Hair follicular keratinocyte (primary cell): ENCODE measurements around a stretch of chr5.

DNA sequence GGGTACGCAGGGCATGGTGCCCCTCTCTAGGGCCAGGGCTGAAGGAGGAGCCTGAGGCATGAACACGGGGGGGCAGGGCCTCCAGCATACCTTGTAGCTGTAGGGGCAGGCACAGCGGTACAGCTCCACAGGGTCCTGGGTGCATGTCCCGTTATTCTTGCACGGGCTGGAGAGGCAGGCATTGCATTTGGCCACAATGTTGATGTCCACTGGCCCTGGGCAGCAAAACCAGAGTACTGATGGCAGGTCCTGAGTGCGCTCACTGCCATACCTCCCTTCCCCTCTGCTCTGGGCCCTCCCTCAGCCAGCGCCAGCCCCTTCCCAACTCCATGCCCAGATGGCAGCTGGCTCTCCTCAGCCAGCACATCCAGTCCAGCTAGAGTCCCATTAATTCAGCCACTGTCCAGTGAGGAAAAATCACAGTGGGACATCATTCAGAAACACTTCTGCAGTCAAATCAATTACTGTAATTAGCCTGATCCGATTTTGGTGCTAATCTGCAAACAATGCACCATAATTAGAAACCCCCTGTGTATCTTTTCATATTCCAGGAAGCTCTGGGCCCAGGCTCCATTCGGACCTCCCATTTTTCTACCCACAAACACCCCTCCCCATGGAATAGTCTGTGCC, 128.8 kb upstream of the PANK3 start:
- RAMPAGE, long total RNA = no peak

DNA sequence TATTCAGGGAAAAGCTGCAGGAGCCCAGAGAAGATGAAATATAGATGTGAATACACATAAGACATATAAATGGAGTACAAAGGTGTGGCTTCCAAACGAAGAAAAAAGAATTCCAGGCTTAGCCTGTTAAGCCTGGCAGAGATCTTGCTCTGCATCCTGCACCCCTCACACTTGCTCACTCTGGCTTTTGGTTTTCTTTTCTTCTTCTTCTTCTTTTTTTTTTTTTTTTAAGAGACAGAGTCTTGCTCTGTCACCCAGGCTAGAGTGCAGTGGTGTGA, 218.8 kb upstream of the PANK3 start:
- RAMPAGE, long total RNA = no peak

- RAMPAGE, long total RNA = no peak
Measured at GRCh38 chr5:168806148-168806834, 227.1 kb upstream of the PANK3 start.

GRCh38 chr5:169117533-169117950, 183.4 kb downstream of the SLIT3 start:
- RAMPAGE, long total RNA = no peak

GRCh38 chr5:170245140-170245512, 12.3 kb downstream of the C5orf58 start:
- RAMPAGE, long total RNA = no peak

DNA sequence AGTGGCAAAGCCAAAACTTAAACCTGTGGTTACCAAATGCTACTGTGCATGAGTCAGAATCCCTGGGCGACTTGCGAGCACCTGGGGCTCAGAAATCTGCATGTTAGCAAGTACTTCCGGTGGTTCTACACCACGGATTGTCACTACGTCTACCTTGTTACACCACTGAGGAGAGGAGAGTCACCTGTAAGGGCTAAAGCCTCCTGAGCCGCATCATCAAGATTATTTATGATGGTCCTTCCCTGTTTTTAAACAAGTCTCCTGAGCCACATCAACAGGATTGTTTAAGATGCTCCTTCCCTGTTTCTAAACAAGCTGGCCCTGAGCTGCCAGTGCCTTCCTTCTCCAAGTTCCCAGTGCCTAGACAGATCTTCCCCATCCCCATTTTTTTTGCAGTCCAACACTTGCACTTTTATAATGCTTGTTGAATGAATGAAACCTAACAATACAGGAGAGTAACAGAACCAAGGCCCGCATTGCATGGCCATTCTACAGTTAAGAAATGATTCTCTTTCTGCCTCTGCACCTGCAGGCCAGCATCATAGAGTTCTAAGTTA, 21.5 kb downstream of the C5orf58 start:
- RAMPAGE, long total RNA = no peak

GRCh38 chr5:170300687-170301055, 3.1 kb upstream of the LCP2 start:
- RAMPAGE, long total RNA = no peak

DNA sequence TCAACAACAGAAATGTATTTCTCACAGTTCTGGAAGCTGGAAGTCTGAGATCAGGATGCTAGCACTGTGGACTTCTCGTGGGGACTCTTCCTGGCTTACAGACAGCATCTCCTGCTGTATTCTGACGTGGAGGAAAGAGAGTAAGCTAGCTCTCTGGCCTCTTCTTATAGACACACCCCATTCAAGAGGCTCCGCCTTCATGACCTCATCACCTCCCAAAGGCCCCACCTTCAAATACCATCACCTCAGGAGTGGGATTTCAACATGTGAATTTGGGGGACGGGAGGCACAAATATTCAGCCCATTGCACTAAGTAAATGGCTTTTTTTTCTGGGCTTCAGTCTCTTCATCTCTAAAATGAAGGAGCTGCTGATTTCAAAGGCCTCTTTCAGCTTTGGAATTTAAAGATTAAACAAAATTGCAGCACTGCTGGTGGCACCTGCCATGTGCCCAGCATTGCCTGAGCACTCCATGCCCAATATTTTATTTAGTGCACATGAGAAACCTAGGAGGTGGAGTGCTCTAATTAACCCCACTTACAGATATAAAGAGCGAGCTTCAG, 27.5 kb downstream of the KCNMB1 start:
- RAMPAGE, long total RNA = no peak

DNA sequence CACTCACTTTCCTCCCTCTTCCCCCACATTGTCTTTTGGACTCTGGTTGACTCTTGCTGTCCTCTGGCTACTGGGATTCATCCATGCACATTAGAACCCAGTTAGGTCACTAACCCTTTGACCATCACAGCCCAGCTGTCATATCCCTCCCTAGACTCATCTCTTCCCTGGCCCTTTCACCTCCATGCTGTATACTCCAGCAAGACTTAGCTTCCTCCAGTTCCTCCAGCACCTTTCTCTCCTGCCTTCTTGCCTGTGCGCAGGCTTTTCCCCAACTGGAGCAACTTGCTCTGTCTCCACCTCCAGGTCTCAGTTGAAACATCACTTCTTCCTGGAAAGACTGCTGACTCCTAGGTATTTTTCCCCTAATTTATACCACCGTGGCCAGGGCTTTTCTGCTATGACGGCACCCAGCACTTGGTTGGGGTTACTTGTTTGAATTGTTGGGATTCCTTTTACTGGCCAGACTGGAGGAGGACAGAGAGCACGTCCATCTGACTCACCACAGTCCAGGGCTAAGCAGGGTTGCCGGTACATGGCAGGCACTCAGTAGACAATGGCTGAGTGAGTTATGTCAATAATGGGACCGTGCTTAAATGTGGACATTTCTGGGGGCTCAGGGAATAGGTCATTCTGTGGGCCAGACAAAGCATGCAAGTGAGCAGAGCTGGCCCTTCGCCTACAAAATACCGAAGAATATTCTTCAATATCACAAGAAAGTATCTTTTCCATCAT, 67.5 kb downstream of the KCNIP1 start:
- RAMPAGE, long total RNA = no peak

- RAMPAGE, long total RNA = no peak
Measured at GRCh38 chr5:171392464-171393127, 4.9 kb downstream of the NPM1 start.

- RAMPAGE, long total RNA = no peak
Measured at GRCh38 chr5:171648327-171648606, 137.3 kb upstream of the SMIM23 start.

DNA sequence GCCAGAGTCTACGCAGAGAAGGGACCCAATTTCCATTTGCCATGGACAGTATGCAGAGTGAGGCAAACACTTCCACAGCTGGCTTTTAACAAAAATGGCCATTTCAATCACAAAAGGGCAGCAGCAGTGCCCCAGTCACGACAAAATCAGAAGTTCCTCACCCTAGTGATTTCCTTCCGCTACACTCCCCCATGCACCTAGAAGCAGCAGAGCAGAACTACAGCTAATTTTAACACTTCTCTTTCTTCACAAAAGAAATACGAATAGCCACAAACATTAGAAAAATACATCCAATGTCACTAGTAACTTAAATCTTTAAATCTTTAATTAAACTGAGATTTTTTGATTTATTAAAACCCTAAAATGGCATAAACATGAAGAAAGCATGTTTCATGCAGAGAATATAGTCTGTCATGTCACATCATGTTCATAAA, 27.8 kb downstream of the FBXW11 start:
- RAMPAGE, long total RNA = no peak

- RAMPAGE, long total RNA = no peak
Measured at GRCh38 chr5:172005330-172006140, 903 bp downstream of the FBXW11 start.

DNA sequence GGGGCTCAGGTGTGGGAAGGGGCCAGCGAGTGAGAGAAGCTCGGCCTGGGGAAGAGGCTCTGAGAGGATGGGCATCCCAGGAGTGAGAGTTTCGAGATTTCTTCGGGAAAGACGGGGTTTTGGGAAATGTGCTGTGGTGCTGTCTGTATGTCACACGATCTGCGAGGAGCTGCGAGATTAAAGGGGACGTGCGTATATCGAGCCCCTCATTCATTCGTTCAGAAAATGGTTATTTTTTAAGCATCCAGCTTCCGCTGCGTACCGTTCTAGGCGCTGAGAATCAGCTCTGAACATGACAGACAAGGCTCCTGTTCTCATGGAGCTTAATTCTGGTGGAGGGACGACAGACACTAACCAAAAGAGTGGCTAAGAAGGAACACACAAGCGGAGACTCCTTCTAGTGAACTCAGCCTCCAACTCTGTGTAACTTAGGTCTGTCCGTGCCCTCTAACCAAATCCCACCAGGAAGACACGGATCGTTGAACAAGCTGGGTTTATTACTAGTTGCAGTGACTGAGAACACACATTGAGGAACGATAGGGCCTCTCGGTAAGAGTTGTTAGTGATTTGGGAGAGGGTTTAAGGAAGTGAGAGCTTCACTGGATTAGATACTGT, 820 bp upstream of the FBXW11 start:
- RAMPAGE, long total RNA = no peak

- RAMPAGE, long total RNA = no peak
Measured at GRCh38 chr5:172059354-172059986, 53.0 kb upstream of the FBXW11 start.

DNA sequence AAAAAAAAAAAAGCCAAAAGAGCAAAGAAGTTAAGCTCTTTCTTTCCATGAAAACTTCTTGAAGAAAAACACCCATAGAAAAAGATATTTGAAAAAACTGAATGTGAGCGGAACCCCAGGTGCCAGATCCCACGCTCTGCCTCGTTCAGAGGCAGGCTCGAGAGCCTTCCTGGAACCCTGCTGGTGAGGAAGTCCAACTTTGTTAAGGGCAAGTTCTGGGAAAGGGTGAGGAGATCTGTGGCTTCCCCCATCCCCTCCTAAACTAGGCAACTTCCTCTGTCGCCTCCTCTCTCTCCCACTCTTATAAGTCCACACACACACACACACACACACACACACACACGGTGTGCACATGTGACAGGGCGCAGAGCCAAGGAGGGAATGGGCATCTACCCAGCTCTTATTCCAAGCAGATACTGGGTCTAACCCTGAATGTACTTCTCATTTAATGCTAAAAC, 72.2 kb upstream of the FBXW11 start:
- RAMPAGE, long total RNA = no peak

- RAMPAGE, long total RNA = no peak
Measured at GRCh38 chr5:172133313-172133799, 54.7 kb downstream of the STK10 start.

DNA sequence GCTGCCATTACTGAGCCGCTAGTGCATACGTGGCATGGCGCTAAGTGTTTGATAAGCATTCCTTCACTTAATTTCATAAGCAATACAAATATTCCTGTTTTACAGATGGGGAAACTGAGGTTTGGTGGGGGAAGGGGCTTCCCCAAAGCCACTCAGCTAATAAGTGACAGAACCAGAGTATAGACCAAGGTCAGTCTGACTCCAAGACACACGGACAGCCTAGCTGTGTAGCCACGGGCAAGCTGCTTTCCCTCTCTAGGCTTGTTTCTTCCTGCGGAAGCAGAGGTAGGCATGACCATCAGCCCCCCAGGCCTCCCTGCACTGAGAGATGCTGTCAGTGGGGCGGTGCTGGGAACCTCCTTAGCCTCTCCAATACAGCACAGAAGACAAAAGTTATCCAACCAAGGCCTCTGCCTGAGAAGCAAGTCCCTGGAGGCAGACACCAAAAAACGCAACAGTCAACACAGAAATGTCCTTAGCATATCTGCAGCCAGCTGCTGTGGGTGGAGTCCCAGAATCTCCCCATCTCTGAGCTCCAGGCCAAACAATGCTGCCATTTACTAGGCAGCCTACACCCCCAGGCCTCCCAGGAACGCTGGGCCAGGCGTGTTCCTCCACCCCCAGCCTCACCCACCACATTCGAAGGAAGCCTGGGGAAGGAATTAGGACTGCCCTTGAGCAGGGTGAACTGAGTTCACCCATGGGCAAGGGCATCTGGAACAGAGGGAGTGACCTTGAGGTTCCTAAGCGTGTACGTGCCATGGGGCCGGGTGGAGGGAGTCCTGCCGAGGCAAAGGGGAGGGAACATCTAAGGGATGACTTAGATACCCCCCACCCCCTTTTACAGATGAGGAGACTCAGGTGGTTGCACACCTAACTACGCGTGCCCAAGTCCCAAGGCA, 43.8 kb downstream of the STK10 start:
- RAMPAGE, long total RNA = no peak

- RAMPAGE, long total RNA = no peak
Measured at GRCh38 chr5:172176128-172176997, 11.7 kb downstream of the STK10 start.

- RAMPAGE, long total RNA = no peak
Measured at GRCh38 chr5:172180845-172181408, 7.1 kb downstream of the STK10 start.